Endothelial cell of umbilical vein (primary cell): ENCODE measurements around the genes PTP4A2, BSDC1, ZBTB8A and TMEM54.

GRCh38 chr1:31666146-31667052, 21.7 kb upstream of the PEF1 start:
- PRO-cap, result no peak
CAGE:
- cytosol, long polyA minus RNA, result no peak
- cytosol, long polyA plus RNA, result no peak
- long polyA plus RNA, result no peak
- nucleus, long polyA minus RNA, result no peak
- nucleus, long polyA plus RNA, result no peak

DNA sequence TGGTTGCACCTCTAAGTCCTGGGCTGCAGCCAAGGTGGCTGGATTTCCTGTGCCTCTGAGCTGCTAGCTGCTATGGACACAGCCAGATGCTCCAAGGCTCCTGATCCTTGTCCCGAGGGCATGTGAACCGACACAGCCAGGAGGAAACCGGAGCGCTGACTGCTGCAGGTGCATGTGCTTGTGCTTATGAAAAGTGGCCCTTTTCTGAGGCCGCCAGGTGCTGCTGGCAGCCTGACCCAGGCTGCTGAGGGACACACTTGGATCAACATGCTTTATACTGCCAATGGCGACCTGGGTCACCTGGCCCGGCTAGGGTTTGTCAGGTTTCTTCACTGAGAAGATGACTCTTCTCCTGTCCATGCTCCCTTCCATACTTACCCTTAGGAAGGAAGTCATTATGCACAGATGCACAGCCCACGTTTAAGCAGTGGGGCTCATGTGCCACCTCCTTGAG, 14.9 kb upstream of the SPOCD1 start:
- PRO-cap, result no peak
CAGE:
- cytosol, long polyA minus RNA, result no peak
- cytosol, long polyA plus RNA, result no peak
- long polyA plus RNA, result no peak
- nucleus, long polyA minus RNA, result no peak
- nucleus, long polyA plus RNA, result no peak

- PRO-cap, result no peak
CAGE:
- cytosol, long polyA minus RNA, result no peak
- cytosol, long polyA plus RNA, result no peak
- long polyA plus RNA, result no peak
- nucleus, long polyA minus RNA, result no peak
- nucleus, long polyA plus RNA, result no peak
Measured at GRCh38 chr1:31918317-31919299, 19.6 kb downstream of the PTP4A2 start.

GRCh38 chr1:31937990-31938479, at the start of gene PTP4A2:
TSS of gene PTP4A2 (minus strand) at chr1:31938368.
- PRO-cap, result bidirectional peak, plus-strand start at chr1:31938009, minus-strand start at chr1:31937904; bidirectional peak, plus-strand start at chr1:31938594, minus-strand start at chr1:31938368
CAGE:
- cytosol, long polyA minus RNA, result start-site peak on the minus strand at chr1:31938045-31938057, 7 reads
- cytosol, long polyA plus RNA, result start-site peak on the minus strand at chr1:31938312-31938339, 51 and 79 reads in 2 replicates
- long polyA plus RNA, result start-site peak on the minus strand at chr1:31938260-31938360, 705 and 659 reads in 2 replicates
- nucleus, long polyA minus RNA, result start-site peak on the minus strand at chr1:31938305-31938321, 19 reads
- nucleus, long polyA plus RNA, result start-site peak on the minus strand at chr1:31938294-31938331, 20 and 18 reads in 2 replicates

GRCh38 chr1:32014931-32015124, 1.2 kb downstream of the KHDRBS1 start:
- PRO-cap, result no peak
CAGE:
- cytosol, long polyA minus RNA, result no peak
- cytosol, long polyA plus RNA, result no peak
- long polyA plus RNA, result no peak
- nucleus, long polyA minus RNA, result no peak
- nucleus, long polyA plus RNA, result no peak

DNA sequence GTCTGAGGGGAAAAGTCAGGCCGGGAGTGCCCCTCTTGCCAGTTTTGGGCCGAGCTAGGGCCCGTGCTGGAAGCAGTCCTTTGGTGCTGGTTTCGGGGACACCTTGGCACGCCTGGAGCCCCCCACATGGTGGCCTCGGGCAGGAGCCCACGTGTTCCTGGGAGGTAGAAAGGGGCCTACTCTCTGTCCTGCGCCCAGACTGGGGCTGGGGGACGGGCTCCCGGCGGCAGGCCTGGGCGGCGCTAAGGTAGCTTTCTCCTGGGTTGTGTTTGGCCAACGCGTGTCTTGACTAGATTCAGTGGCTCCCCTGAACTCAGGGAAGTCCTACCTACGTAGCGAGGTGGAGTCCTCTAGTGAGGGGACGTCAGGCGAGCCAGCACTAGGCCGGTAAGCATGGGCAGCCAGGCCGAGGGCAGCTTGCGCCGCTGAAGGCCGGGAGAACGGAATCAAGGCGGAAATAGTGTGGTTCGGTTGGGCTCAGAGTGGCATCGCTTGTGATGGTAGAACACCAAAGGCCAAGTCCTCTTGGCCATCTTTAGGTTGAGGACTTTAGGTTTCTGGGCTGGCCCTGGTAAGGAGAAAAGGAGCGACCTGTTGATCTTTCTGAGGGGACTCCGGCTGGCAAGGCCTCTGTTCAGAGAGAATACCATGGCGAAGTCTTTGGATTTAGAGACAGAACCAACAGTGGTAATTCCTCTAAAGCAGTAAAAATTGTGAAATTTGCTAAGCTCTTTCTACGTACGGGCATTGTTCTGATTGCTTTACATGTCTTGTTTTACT, 582 bp downstream of the KPNA6 start:
- PRO-cap, result unidirectional peak, minus-strand start at position 447 of the sequence
CAGE:
- cytosol, long polyA minus RNA, result no peak
- cytosol, long polyA plus RNA, result no peak
- long polyA plus RNA, result no peak
- nucleus, long polyA minus RNA, result no peak
- nucleus, long polyA plus RNA, result no peak

GRCh38 chr1:32178344-32178831, 1.1 kb upstream of the TXLNA start:
- PRO-cap, result no peak
CAGE:
- cytosol, long polyA minus RNA, result no peak
- cytosol, long polyA plus RNA, result no peak
- long polyA plus RNA, result no peak
- nucleus, long polyA minus RNA, result no peak
- nucleus, long polyA plus RNA, result no peak

GRCh38 chr1:32227439-32228252, 5.4 kb downstream of the EIF3I start:
- PRO-cap, result no peak
CAGE:
- cytosol, long polyA minus RNA, result no peak
- cytosol, long polyA plus RNA, result no peak
- long polyA plus RNA, result no peak
- nucleus, long polyA minus RNA, result no peak
- nucleus, long polyA plus RNA, result no peak

DNA sequence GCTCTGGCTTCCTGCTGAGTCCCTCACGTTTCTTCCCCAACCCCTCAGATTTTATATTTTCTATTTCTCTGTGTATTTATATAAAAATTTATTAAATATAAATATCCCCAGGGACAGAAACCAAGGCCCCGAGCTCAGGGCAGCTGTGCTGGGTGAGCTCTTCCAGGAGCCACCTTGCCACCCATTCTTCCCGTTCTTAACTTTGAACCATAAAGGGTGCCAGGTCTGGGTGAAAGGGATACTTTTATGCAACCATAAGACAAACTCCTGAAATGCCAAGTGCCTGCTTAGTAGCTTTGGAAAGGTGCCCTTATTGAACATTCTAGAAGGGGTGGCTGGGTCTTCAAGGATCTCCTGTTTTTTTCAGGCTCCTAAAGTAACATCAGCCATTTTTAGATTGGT, 3.0 kb downstream of the MARCKSL1 start:
- PRO-cap, result unidirectional peak, minus-strand start at position 48 of the sequence
CAGE:
- cytosol, long polyA minus RNA, result no peak
- cytosol, long polyA plus RNA, result start-site peak on the plus strand centred at position 202 of the sequence, 78 bp wide, 57 and 68 reads in 2 replicates
- long polyA plus RNA, result no peak
- nucleus, long polyA minus RNA, result no peak
- nucleus, long polyA plus RNA, result no peak

DNA sequence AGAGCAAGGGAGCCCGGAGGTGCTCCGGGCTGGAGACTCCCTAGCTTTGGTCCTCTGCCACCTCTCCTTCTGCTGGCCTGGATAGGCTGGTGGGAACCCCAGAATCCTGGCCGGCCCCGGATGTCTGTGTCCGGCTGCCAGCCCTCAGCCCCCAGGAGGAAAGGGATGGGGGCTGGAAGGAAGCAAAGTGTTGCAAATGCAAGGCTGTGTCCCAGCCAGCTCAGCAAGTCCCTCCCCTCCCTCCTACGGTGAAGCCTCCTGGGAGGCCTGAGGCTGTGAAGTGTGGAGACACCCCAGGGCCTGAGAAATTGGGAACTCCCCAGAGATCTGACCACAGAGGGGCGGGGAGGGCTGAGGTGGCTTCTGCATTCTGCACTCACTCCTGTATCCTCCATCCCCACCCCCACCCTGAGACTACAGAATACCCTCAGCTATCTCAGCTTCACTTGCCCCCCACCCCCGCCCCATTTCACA, 1.2 kb upstream of the MARCKSL1 start:
- PRO-cap, result no peak
CAGE:
- cytosol, long polyA minus RNA, result no peak
- cytosol, long polyA plus RNA, result no peak
- long polyA plus RNA, result no peak
- nucleus, long polyA minus RNA, result no peak
- nucleus, long polyA plus RNA, result no peak

DNA sequence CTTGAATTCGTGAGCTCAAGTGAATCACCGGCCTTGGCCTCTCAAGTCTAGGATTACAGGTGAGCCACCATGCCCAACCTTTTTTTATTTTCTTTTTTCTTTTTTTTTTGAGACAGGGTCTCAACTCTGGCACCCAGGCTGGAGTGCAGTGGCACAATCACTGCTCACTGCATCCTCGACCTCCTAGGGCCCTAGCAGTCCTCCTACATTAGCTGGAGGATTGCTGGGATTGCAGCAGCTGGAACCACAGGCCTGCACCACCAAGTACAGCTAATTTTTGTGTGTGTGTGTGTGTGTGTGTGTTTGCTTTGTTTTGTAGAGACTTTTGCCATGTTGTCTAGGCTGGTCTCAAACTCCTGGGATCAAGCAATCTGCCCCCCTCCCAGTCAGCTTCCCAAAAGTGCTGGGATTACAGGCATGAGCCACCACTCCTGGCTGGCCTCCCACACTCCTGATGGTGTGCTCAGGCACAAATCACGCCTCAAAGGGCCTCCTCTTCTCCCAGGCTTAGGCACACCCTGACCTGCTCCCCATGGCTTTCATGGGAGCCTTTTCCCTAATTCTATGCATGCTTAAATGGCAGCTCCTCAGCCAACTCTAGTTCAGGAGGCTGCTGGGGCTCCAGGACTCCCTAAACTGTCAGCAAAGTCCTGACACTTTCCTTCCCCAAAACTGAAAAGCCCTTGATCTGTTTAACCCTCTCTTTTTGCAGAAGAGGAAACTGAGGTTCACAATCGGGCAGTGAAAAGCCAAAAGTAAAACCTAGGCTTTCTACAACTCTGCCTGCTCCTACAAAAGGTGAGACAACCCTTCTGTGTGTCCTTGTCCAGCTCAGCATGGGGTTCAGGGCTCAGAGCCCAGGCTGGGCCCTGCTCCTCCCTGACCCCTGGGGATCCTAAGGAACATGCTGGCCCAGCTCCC, 9.3 kb downstream of the FAM229A start:
- PRO-cap, result no peak
CAGE:
- cytosol, long polyA minus RNA, result no peak
- cytosol, long polyA plus RNA, result no peak
- long polyA plus RNA, result no peak
- nucleus, long polyA minus RNA, result no peak
- nucleus, long polyA plus RNA, result no peak

GRCh38 chr1:32393547-32394544, at the start of gene BSDC1:
TSS of gene BSDC1 (minus strand) at chr1:32394441.
- PRO-cap, result unidirectional peak, plus-strand start at chr1:32393994; bidirectional peak, plus-strand start at chr1:32394761, minus-strand start at chr1:32394425
CAGE:
- cytosol, long polyA minus RNA, result start-site peak on the minus strand at chr1:32394420-32394429, 41 reads
- cytosol, long polyA plus RNA, result start-site peak on the minus strand at chr1:32394419-32394428, 167 and 158 reads in 2 replicates
- long polyA plus RNA, result start-site peak on the minus strand at chr1:32394420-32394428, 119 and 98 reads in 2 replicates
- nucleus, long polyA minus RNA, result start-site peak on the minus strand at chr1:32394420-32394428, 334 reads
- nucleus, long polyA plus RNA, result start-site peak on the minus strand at chr1:32394401-32394426, 96 and 441 reads in 2 replicates

- PRO-cap, result bidirectional peak, plus-strand start at chr1:32539321, minus-strand start at chr1:32539280; bidirectional peak, plus-strand start at chr1:32539710, minus-strand start at chr1:32539656; bidirectional peak, plus-strand start at chr1:32539995, minus-strand start at chr1:32539915; unidirectional peak, minus-strand start at chr1:32540056
CAGE:
- cytosol, long polyA minus RNA, result start-site peak on the plus strand at chr1:32539426-32539465, 20 reads
- cytosol, long polyA plus RNA, result no peak
- long polyA plus RNA, result no peak
- nucleus, long polyA minus RNA, result start-site peak on the plus strand at chr1:32539140-32539299, 96 reads; start-site peak on the plus strand at chr1:32539424-32539470, 213 reads
- nucleus, long polyA plus RNA, result no peak
Measured at GRCh38 chr1:32538980-32540135, at the start of gene ZBTB8A. TSS of gene ZBTB8A (plus strand) at chr1:32539427.

GRCh38 chr1:32681350-32682132, 21.0 kb downstream of the SYNC start:
- PRO-cap, result no peak
CAGE:
- cytosol, long polyA minus RNA, result no peak
- cytosol, long polyA plus RNA, result no peak
- long polyA plus RNA, result no peak
- nucleus, long polyA minus RNA, result no peak
- nucleus, long polyA plus RNA, result no peak

DNA sequence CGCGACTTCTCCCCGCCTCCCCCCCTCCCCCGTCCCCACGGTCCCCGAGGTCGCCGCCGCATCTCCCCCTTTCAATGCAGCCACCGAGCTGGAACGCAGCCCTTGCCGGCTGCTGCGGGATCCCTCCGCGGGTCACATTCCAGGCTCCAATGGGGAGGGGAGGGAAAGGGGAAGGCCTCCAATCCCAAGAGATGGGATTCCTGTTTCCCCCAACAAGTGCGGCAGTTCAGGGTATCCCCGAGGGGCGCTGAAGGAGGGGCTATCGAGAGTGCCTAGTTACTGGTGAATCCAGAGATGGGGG, 13.2 kb downstream of the KIAA1522 start:
- PRO-cap, result no peak
CAGE:
- cytosol, long polyA minus RNA, result no peak
- cytosol, long polyA plus RNA, result no peak
- long polyA plus RNA, result no peak
- nucleus, long polyA minus RNA, result no peak
- nucleus, long polyA plus RNA, result no peak

GRCh38 chr1:32900908-32901905, at the start of gene TMEM54:
TSS of gene TMEM54 (minus strand) at chr1:32901389.
- PRO-cap, result bidirectional peak, plus-strand start at chr1:32901520, minus-strand start at chr1:32901484
CAGE:
- cytosol, long polyA minus RNA, result start-site peak on the minus strand at chr1:32901327-32901400, 13 reads
- cytosol, long polyA plus RNA, result start-site peak on the minus strand at chr1:32901361-32901392, 124 and 152 reads in 2 replicates
- long polyA plus RNA, result start-site peak on the minus strand at chr1:32901356-32901416, 288 and 219 reads in 2 replicates
- nucleus, long polyA minus RNA, result start-site peak on the minus strand at chr1:32901357-32901395, 14 reads
- nucleus, long polyA plus RNA, result start-site peak on the minus strand at chr1:32901357-32901389, 39 and 27 reads in 2 replicates

GRCh38 chr1:32948949-32949510, 15.6 kb downstream of the RNF19B start:
- PRO-cap, result no peak
CAGE:
- cytosol, long polyA minus RNA, result no peak
- cytosol, long polyA plus RNA, result no peak
- long polyA plus RNA, result no peak
- nucleus, long polyA minus RNA, result no peak
- nucleus, long polyA plus RNA, result no peak

DNA sequence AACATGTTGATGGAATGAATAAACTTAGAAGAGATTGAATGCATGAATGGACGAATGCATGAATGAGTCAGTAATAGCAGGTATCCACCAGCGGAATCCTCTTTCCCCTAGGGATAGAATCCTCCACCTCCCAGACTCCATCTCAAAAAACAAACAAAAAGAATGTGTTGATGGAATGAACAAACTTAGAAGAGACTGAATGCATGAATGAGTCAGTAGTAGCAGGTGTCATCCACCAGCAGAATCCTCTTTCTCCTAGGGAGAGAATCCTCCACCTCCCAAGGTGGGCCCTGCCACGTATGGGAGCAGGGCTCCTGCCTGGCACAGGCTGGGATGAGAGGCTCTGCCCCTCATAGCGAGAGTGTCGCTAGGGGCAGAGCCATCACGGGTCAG, 26.8 kb upstream of the RNF19B start:
- PRO-cap, result no peak
CAGE:
- cytosol, long polyA minus RNA, result no peak
- cytosol, long polyA plus RNA, result no peak
- long polyA plus RNA, result no peak
- nucleus, long polyA minus RNA, result no peak
- nucleus, long polyA plus RNA, result no peak

GRCh38 chr1:33017438-33017975, 19.2 kb downstream of the AK2 start:
- PRO-cap, result no peak
CAGE:
- cytosol, long polyA minus RNA, result no peak
- cytosol, long polyA plus RNA, result no peak
- long polyA plus RNA, result no peak
- nucleus, long polyA minus RNA, result no peak
- nucleus, long polyA plus RNA, result no peak

DNA sequence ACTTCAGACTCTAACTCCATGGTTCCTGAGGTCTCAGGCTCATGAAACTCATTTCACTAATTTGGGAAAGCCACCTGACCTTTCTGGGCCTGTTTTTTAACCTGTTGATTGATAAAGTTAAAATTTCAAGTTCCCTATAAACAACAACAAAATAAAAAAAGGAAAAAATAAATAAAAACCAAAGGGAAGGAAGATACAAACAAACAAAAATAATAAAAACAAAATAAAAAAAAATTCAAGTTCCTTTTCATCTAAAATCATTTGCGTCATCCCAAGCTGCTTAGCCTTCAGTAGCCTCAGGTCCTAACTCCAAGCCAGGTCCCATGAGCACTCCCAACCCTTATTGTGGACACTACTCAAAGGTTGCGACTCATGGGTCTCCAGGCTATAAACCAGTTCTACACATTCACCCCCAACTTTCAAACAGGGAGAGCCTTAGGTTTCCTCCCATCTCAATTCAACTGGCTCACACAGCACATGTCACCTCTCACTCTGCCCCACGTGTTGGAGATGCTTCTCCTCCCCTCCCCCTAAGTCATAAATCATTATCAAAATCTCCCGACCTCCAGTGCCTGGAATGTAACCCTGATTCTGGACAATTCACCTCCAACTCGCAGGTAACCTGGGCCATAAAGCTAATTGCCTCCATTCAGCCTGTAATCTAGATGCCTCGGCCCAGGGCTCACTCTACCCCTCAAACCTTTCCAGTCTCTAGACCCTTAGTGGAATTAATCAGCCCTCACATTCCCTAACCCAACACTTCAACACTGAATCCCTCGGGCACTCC, 738 bp downstream of the AK2 start:
- PRO-cap, result no peak
CAGE:
- cytosol, long polyA minus RNA, result no peak
- cytosol, long polyA plus RNA, result no peak
- long polyA plus RNA, result no peak
- nucleus, long polyA minus RNA, result start-site peak on the minus strand centred at position 670 of the sequence, 51 bp wide, 28 reads
- nucleus, long polyA plus RNA, result no peak